Gastrocnemius medialis (tissue), 3 donors: ENCODE data around the genes RASA4, DNAJC2, PSMC2 and SRPK2.

GRCh38 chr7:102396505-102397357 is 568 bp downstream of the PRKRIP1 start:
- PRO-cap = no peak
- RAMPAGE, long total RNA, 3 experiments = no peak in any of the 3 experiments

GRCh38 chr7:102432568-102433274 is 654 bp upstream of the ORAI2 start:
- PRO-cap = no peak
- RAMPAGE, long total RNA, 3 experiments = no peak in any of the 3 experiments

DNA sequence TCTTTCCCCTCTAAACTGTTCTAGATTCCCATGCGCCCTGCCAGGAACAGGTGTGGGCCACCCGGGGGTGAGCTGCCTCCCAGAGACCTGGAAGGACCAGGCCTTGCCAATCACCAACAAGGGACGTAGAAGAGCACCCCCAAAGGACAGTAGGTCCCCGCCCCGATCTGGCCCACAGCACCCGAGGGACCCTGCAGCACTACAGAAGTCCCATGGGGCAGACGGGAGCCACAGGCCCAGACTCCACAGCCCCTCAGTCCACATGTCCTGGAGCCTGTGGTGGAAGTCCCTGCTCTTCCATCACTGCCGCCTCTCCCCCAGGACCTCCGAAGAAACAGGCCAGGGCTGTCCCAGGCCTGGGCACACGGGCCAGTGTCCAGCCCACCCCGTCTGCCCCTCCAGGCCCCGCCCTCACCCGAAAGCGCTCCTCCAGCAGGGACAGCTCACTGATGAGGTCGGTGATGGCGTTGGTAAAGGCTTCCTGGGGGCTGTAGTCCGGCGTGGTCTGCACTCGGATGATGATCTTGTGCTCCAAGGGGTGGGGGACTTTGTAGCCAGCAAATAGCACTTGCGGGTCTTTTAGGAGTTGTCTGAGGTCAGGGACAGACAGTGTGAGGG is 4.7 kb downstream of the POLR2J start:
- PRO-cap = no peak
- RAMPAGE, long total RNA, 3 experiments = start-site peak on the minus strand in 1 of 3 experiments, centred at position 482 of the sequence, 24 reads per replicate

- PRO-cap = unidirectional peak, minus-strand start at chr7:102616756
- RAMPAGE, long total RNA, 3 experiments = no peak in any of the 3 experiments
These were observed at the start of gene RASA4 for GRCh38 chr7:102616557-102616991. Gene RASA4 (minus strand): TSS chr7:102616756.

GRCh38 chr7:102883073-102883513 is 29.7 kb upstream of the LRRC17 start:
- PRO-cap = no peak
- RAMPAGE, long total RNA, 3 experiments = no peak in any of the 3 experiments

DNA sequence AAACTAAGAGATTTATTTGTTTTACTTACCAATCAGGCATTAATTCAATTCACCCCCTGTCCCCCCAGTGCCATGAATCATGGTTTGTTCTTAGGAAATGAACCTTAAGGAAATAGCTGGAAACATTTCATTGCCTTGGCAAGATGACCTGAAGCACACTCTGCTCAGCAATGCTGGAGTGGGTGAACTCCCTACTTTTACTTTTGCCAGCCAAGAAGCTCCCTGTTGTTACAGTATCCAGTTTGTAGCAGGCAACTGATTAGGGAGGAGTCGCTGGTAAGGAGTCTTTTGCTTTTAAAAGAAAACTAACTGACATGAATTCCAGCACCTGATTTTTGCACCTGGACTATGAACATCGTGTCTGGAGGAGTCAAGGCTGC is 13.7 kb upstream of the NAPEPLD start:
- PRO-cap = no peak
- RAMPAGE, long total RNA, 3 experiments = no peak in any of the 3 experiments

- PRO-cap = no peak
- RAMPAGE, long total RNA, 3 experiments = no peak in any of the 3 experiments
These were observed 21.1 kb downstream of the DNAJC2 start for GRCh38 chr7:103323370-103323970.

GRCh38 chr7:103343736-103345033 is at the start of gene DNAJC2:
Gene DNAJC2 (minus strand): TSS chr7:103344767.
- PRO-cap = bidirectional peak, plus-strand start at chr7:103344772, minus-strand start at chr7:103344837
- RAMPAGE, long total RNA, 3 experiments = start-site peak on the minus strand in 3 of 3 experiments, at chr7:103344729-103344839 at its widest, 304 to 646 reads per replicate

- PRO-cap = bidirectional peak, plus-strand start at chr7:103347664, minus-strand start at chr7:103347581; unidirectional peak, minus-strand start at chr7:103348057
- RAMPAGE, long total RNA, 3 experiments = start-site peak on the plus strand in 3 of 3 experiments, at chr7:103347639-103347690 at its widest, 2,011 to 4,492 reads per replicate
These were observed at the start of gene PSMC2 for GRCh38 chr7:103347275-103348220. Gene PSMC2 (plus strand): TSS chr7:103347643.

DNA sequence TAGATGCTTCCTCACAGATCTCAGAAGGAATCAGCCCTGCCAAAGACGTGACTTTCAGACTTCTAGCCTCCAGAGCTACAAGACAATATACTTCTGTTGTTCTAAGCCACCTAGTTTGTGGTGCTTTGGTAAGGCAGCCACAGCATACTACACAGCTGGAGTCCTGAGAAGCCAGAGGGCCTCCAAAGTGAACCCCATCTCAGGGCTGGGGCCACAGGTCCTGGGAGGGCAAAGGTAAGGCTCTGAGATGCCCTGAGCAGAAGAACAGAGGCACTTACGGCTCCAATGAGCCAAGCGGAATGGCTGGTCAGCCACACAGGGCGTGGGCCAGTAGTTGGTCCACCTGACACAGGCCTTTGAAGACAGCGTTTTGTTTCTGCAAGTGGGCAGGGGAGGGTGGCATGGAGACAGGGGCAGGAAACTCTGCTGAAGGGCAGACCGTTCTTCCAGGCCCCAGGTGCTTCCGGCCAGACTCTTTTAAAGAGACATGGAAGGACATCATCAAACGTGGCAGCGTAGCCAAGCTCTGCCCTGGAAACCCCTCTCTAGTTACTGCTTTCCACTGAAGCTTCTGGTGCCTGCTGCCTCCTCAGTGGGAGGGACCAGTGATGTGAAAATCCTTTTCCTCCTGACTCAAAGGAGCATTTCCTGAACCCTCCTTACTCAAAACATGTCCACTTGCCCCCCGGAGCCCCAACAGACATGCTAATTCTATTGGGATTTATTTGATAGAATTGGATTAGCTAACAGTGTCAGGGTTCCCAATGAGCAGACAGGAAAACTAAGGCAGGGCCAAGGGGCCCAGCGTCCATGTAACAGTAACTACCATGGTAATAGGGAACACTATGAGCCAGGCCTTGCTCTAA is 77.5 kb upstream of the KMT2E start:
- PRO-cap = no peak
- RAMPAGE, long total RNA, 3 experiments = no peak in any of the 3 experiments

DNA sequence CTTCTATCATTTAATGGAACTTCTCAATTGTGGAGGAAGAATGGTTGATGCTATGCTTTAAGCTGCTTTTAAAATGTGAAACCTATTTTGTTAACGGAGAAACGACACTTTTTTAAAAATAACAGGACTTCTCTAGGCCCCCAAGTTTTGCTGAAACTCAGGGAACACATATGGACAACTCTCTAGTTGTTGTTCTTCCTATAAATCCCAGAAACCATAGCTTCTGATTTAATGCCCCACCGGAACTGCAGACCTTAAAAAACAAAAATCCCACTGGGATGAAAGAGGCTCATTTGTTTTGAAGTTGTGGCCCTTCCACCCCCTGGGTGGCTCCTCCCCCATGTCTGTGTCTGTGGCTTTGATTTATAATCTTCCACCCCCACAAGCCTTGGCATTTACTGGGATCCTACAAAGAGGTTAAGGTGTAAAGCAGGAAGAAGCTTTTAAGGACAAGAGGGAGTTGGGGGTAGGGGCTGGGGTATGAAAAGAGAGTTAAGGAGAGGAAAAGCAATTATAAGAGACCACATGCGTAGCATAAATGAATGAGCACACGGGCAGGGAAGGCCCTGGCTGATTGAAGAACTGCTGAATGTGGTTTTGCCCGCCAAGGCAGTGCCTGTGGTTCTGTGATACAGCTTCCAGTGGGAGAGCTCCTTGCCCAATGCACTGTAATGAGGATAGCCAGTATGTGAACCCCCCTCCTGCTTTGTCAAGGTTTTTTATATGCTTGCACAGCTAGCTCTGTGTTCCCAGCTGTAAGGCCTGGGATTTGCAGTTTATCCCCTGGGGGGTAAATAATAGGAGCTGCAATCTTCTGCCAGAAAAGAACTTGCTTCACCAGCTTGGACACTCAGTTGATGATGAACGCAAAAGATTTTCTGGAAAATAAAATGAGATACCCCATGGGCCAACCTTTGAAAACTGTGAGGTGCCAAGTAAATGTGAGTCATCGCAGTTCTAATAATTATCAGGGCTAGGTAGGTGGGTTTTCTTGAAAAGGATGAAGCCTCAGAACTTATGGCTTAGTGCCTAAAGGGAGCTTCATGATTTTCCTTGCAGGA is 34.8 kb upstream of the KMT2E start:
- PRO-cap = no peak
- RAMPAGE, long total RNA, 3 experiments = no peak in any of the 3 experiments

DNA sequence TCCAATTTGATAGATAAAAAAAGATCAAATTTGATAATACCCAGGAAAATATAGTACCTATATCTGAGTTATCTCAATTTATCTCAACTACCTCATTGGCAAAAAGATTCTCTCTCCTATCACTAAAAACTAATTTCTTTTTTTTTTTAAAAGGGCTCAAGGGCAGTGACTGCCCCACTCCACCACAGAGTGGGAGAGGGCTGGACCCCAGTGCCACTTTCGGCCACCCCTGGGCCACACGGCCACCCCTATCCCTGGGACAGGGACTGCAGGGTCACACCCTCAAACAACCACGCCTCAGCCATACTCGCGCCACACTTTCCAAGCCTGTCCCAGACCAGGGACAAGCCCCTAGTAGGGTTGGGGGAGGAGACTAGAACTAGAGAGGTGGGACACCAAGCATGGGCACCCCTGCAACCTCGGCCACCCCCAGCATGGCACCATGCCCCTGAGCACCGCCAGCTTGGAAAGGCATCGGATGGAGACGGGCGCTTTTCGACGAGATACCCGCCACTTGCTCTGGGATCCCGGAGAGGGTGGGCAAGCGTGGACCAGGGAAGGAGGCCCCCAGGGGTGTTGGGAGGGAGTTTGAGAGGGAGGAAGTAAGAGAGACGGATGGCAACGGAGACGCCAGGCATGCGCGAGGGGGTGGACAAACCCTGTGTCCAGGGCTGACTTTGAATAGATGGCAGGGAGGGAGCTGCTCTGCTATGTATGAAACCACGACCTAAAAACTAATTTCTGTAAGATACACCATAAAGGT is 13.1 kb upstream of the KMT2E start:
- PRO-cap = no peak
- RAMPAGE, long total RNA, 3 experiments = no peak in any of the 3 experiments

DNA sequence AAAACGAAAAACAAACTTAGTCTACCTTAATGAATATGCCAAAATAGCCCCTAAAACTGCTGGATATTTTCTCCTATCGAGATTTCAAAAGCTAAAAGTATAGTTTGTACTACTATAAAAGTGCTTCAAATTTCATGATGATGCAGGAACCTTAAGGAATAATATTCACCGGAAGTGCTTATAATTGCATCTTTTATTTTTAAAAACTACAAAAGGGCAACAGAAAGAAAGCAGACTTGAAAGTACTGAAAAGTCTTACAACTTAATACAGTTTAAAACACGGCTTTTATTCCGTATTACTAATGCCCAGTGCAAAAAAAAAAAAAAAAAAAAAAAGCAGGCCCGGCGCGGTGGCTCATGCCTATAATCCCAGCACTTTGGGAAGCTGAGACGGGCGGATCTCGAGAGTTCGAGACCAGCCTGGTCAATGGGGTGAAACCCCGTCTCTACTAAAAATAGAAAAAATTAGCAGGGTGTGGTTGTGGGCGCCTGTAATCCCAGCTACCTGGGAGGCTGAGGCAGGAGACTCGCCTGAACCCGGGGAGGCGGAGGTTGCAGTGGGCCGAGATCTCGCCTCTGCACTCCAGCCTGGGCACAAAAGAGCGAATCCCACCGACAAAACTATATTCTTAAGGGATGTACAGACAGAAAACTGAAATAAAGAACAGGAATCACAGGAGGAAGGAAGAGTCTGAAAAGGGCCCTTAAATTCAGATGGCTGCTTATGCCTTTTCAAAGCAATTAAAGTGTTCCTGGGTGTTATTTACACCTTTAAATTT is 2.3 kb upstream of the KMT2E start:
- PRO-cap = unidirectional peak, plus-strand start at position 521 of the sequence
- RAMPAGE, long total RNA, 3 experiments = no peak in any of the 3 experiments

DNA sequence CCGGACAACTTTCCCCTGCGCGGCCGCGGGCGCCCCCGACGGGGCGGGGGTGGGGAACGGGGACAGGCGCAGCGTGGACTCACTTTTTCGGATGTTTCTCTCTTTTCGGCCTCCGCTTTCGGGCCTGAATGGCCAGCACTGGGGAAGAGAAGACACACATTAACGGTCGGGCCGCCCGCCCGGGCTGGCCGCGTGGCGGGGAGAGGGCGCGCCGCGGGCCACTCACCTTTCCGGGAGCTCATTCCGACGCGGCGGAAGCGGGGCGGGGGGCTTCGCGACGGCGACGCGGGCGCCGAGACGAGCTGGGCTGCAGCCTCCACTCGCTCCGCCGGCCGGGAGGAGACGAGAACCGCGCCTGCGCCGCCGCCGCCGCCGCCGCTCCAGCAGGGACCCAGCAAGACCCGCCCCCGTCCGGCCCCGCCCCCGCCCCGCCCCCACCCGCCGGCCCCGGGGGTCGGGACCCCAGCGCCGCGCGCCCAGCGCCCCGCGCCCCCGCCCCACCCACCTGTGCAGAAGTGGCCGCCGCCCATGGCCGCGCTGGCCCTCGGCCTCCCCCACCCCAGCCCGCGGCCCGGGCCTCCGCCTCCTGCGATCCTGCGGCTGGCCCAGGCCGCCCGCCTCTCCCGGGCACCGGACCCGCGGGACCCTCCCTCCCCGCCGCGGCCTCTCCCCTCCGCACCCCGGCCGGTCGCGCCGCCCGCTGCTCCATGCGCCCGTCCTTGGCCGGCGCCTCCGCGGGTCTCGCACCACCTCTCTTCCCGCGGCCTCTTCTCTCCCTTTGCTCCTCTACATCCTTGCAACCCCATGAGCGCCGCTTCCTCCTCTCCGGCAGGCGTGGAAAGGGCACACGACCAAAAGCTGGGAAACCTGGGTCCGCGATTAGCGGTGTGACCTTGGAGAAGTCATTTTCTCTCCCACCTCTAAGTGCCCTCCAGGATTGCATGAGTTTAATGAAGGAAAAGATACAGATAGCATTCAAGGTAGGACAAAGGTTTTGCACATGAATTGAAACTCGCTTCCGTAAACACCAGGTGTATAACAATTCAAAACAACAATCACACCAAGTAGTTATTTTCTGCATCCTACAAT is at the start of gene SRPK2:
TSS of gene SRPK2 (minus strand) at position 357 of the 1,089 bp plus-strand sequence.
- PRO-cap = unidirectional peak, minus-strand start at position 333 of the sequence
- RAMPAGE, long total RNA, 3 experiments = start-site peak on the minus strand in 3 of 3 experiments, centred at positions 334 to 339 of the sequence, 74 to 306 reads per replicate

- PRO-cap = no peak
- RAMPAGE, long total RNA, 3 experiments = no peak in any of the 3 experiments
These were observed 59.5 kb upstream of the SRPK2 start for GRCh38 chr7:105448165-105448606.

DNA sequence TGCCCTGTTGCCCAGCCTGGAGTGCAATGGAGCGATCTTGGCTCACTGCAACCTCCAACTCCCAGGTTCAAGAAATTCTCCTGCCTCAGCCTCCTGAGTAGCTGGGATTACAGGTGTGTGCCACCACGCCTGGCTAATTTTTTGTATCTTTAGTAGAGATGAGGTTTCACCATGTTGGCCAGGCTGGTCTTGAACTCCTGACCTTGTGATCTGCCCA is 80.7 kb upstream of the EFCAB10 start:
- PRO-cap = no peak
- RAMPAGE, long total RNA, 3 experiments = no peak in any of the 3 experiments

GRCh38 chr7:105676942-105677620 is 95.8 kb upstream of the EFCAB10 start:
- PRO-cap = unidirectional peak, plus-strand start at chr7:105677086
- RAMPAGE, long total RNA, 3 experiments = no peak in any of the 3 experiments

- PRO-cap = no peak
- RAMPAGE, long total RNA, 3 experiments = no peak in any of the 3 experiments
These were observed 96.7 kb upstream of the EFCAB10 start for GRCh38 chr7:105677621-105678753.

GRCh38 chr7:105690972-105691519 is 109.8 kb upstream of the EFCAB10 start:
- PRO-cap = no peak
- RAMPAGE, long total RNA, 3 experiments = no peak in any of the 3 experiments

DNA sequence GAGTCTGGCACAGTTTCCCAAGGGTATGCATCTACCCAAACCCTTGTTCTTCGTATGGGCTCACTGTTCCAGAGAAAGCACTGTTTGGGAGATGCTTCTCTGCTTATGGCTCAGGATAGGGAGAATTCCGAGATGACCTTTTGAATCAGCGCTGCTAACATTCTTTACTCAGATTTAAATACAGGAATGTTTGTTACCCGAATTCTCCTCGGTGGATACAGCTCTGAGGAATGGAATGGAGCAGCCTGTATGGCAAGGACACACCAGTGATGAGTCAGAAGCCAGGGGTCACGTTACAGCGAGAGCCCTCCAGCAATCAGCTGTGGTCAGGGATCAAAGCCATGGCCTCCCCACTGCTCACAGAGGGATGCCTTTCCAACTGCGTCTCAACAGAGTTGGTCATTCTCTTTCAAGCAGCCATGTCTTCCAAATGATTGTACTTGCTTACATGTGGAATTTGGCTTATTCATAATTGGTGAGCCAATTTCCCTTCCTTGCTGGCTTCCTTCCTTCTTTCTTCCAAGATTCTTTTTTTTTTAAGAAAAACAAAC is 100.4 kb downstream of the ATXN7L1 start:
- PRO-cap = no peak
- RAMPAGE, long total RNA, 3 experiments = no peak in any of the 3 experiments